ENCODE measurements around a stretch of chr4.

GRCh38 chr4:102598461-102599013, 97.4 kb downstream of the NFKB1 start:
- RRBS: no CpG with 5 or more reads among the region's 3 CpGs
CAGE:
- cytosol, long polyA plus RNA: no peak
- long polyA plus RNA: no peak
- nucleus, long polyA plus RNA: no peak

DNA sequence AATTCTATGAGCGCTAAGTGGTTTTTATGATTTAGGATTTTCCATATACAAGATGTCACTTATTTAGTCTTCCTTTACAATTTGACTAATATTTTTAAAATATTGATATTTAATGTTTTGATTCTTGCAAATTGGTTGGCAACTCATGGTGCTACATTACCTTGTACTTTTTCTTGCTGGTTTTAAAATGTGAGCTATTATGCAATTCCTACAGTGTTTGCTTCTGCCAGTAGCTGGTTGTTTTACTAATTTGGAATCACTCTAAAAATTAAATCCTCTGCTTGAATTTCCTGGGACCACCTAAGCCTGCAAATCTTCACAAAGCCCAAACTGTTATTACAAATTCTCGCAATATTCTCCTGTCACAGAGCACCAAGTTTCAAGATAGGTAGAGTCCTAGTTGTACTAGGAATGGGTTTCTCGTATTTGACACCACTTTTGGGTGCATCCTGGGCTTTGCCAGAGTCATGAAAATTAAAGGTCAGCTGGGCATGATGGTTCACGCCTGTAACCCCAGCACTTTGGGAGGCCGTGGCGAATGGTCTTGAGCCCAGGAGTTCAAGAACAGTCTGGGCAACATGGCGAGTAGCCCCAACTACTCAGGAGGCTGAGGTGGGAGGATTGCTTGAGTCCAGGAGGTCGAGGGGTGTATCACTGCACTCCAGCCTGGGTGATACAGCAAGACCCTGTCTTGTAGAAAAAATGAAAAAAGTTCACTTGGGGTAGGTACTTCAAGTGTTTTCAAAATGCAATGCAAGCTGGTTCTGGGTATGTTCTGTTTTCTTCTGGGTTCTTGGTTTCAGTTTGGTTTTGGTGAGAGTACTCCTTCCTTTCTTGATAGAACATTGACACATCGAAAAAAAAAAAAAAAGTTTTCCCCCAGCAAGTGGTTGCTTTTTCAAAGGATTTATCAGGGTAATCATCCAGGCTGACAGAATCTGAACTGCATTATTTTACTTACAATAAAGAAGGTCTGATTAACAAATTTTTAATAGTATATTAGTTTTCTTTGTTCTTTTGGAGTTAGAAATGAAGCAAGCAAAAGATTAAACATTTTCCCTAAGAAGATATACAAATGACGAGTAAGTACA, 30.7 kb upstream of the MANBA start:
- RRBS: no CpG with 5 or more reads among the region's 10 CpGs
CAGE:
- cytosol, long polyA plus RNA: no peak
- long polyA plus RNA: no peak
- nucleus, long polyA plus RNA: no peak

- RRBS: 5% methylated on average over 6 of the region's 59 CpGs
CAGE:
- cytosol, long polyA plus RNA: start-site peak on the minus strand at chr4:102826847-102826862, 31 and 68 reads in 2 replicates; start-site peak on the minus strand at chr4:102827101-102827191, 36 and 48 reads in 2 replicates
- long polyA plus RNA: start-site peak on the minus strand at chr4:102827117-102827162, 61 and 64 reads in 2 replicates
- nucleus, long polyA plus RNA: no peak
Measured at GRCh38 chr4:102826636-102827375, 545 bp downstream of the UBE2D3 start.

GRCh38 chr4:103144975-103145392, 45.4 kb upstream of the BDH2 start:
- RRBS: no CpG with 5 or more reads among the region's 3 CpGs
CAGE:
- cytosol, long polyA plus RNA: no peak
- long polyA plus RNA: no peak
- nucleus, long polyA plus RNA: start-site peak on the minus strand at chr4:103145049-103145530, 19 and 7 reads in 2 replicates

GRCh38 chr4:103425355-103426053, 227.4 kb upstream of the CENPE start:
- RRBS: no CpG with 5 or more reads among the region's 1 CpG
CAGE:
- cytosol, long polyA plus RNA: no peak
- long polyA plus RNA: no peak
- nucleus, long polyA plus RNA: no peak

GRCh38 chr4:105556215-105556718, 3.8 kb downstream of the ARHGEF38 start:
- RRBS: no CpG with 5 or more reads among the region's 2 CpGs
CAGE:
- cytosol, long polyA plus RNA: no peak
- long polyA plus RNA: no peak
- nucleus, long polyA plus RNA: no peak

GRCh38 chr4:105707803-105708576, 499 bp downstream of the INTS12 start:
- RRBS: no CpG with 5 or more reads among the region's 21 CpGs
CAGE:
- cytosol, long polyA plus RNA: no peak
- long polyA plus RNA: no peak
- nucleus, long polyA plus RNA: no peak

GRCh38 chr4:105967790-105968080, 72.5 kb downstream of the NPNT start:
- RRBS: no CpG with 5 or more reads among the region's 1 CpG
CAGE:
- cytosol, long polyA plus RNA: no peak
- long polyA plus RNA: no peak
- nucleus, long polyA plus RNA: no peak

GRCh38 chr4:106072407-106073160, 177.3 kb downstream of the NPNT start:
- RRBS: no CpG with 5 or more reads among the region's 10 CpGs
CAGE:
- cytosol, long polyA plus RNA: no peak
- long polyA plus RNA: no peak
- nucleus, long polyA plus RNA: no peak

GRCh38 chr4:106199243-106200468, 116.4 kb downstream of the TBCK start:
- RRBS: no CpG with 5 or more reads among the region's 6 CpGs
CAGE:
- cytosol, long polyA plus RNA: no peak
- long polyA plus RNA: no peak
- nucleus, long polyA plus RNA: no peak

DNA sequence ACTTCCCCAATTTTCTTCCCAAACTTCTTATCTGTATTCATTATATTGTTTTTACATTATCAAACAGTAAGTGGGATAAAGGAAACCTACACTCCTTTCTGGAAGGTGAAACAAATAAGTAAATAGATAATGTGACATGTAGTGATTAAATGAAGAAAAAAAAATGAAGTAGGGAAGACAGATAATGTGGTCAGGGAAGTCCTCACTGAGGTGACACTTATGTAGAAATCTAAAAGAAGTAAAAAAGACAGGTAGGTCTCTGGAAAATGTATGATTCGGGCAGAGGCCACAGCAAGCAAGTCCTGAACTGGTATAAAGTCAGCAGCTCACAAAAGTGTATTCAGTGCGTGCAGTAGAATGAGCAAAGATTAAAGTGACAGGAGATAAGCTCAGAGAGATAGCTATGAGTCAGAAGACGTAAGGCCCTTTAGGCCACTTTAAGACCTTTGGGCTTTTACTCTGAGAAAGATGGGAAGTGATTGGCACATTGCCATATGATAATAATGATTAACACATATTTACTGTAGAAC, 51.9 kb downstream of the TBCK start:
- RRBS: no CpG with 5 or more reads among the region's 3 CpGs
CAGE:
- cytosol, long polyA plus RNA: no peak
- long polyA plus RNA: no peak
- nucleus, long polyA plus RNA: no peak

GRCh38 chr4:107283606-107283985, 247.5 kb upstream of the DKK2 start:
- RRBS: no CpG with 5 or more reads among the region's 3 CpGs
CAGE:
- cytosol, long polyA plus RNA: start-site peak on the minus strand at chr4:107283665-107283736, 54 and 99 reads in 2 replicates
- long polyA plus RNA: start-site peak on the minus strand at chr4:107283664-107283754, 83 and 39 reads in 2 replicates
- nucleus, long polyA plus RNA: start-site peak on the minus strand at chr4:107283665-107283735, 63 and 42 reads in 2 replicates

DNA sequence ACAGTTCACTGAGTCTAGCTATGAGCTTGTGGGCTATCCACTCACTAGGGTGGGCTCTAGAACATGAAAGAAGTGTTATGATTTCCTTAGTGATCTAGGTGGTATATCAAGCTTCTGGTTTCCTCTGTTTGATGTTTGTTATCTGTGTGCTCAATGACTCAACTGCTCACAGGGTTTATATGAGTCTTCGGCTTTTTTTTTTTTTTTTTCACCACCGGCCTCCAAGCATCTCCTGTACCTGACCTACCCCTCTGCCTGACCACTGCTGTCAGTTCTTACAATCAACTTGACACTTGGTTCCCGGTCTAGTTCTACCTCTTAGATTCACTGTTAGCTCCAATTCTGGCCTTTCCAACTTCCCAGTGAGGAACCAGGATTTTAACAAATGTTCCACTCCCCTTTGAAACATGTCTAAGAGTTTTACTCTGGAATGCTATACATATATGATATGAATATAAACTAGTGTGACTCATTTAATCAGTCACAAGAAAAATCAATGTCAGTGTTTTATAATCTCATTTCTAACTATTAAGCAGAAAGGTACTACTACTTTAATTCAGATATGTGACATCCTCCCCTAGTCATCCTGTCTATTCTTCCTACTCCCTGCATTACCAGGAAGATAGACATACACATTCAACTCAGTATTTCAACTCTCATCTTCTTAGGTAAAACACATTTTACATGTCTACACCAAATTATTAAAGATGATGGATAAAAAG, 102.9 kb downstream of the PAPSS1 start:
- RRBS: 98% methylated on average over 2 of the region's 3 CpGs
CAGE:
- cytosol, long polyA plus RNA: no peak
- long polyA plus RNA: no peak
- nucleus, long polyA plus RNA: no peak

GRCh38 chr4:107862396-107863267, 37.9 kb downstream of the SGMS2 start:
- RRBS: no CpG with 5 or more reads among the region's 7 CpGs
CAGE:
- cytosol, long polyA plus RNA: no peak
- long polyA plus RNA: no peak
- nucleus, long polyA plus RNA: no peak

- RRBS: no CpG with 5 or more reads among the region's 2 CpGs
CAGE:
- cytosol, long polyA plus RNA: no peak
- long polyA plus RNA: no peak
- nucleus, long polyA plus RNA: no peak
Measured at GRCh38 chr4:107895950-107896626, 35.3 kb upstream of the CYP2U1 start.

- RRBS: no CpG with 5 or more reads among the region's 5 CpGs
CAGE:
- cytosol, long polyA plus RNA: no peak
- long polyA plus RNA: no peak
- nucleus, long polyA plus RNA: no peak
Measured at GRCh38 chr4:108008483-108009147, 18.9 kb downstream of the HADH start.

- RRBS: no CpG with 5 or more reads among the region's 1 CpG
CAGE:
- cytosol, long polyA plus RNA: no peak
- long polyA plus RNA: no peak
- nucleus, long polyA plus RNA: no peak
Measured at GRCh38 chr4:108029988-108030209, 40.2 kb downstream of the HADH start.

- RRBS: no CpG with 5 or more reads among the region's 9 CpGs
CAGE:
- cytosol, long polyA plus RNA: no peak
- long polyA plus RNA: no peak
- nucleus, long polyA plus RNA: no peak
Measured at GRCh38 chr4:108114326-108114955, 54.3 kb downstream of the LEF1 start.

GRCh38 chr4:108165393-108165995, 3.2 kb downstream of the LEF1 start:
- RRBS: no CpG with 5 or more reads among the region's 11 CpGs
CAGE:
- cytosol, long polyA plus RNA: no peak
- long polyA plus RNA: no peak
- nucleus, long polyA plus RNA: no peak

GRCh38 chr4:108621441-108621894, 1.1 kb downstream of the RPL34 start:
- RRBS: no CpG with 5 or more reads among the region's 8 CpGs
CAGE:
- cytosol, long polyA plus RNA: no peak
- long polyA plus RNA: no peak
- nucleus, long polyA plus RNA: no peak

Measured in SK-N-SH (cell line).